K562 (cell line): Measurements from ENCODE around the gene AKAP17A.

DNA sequence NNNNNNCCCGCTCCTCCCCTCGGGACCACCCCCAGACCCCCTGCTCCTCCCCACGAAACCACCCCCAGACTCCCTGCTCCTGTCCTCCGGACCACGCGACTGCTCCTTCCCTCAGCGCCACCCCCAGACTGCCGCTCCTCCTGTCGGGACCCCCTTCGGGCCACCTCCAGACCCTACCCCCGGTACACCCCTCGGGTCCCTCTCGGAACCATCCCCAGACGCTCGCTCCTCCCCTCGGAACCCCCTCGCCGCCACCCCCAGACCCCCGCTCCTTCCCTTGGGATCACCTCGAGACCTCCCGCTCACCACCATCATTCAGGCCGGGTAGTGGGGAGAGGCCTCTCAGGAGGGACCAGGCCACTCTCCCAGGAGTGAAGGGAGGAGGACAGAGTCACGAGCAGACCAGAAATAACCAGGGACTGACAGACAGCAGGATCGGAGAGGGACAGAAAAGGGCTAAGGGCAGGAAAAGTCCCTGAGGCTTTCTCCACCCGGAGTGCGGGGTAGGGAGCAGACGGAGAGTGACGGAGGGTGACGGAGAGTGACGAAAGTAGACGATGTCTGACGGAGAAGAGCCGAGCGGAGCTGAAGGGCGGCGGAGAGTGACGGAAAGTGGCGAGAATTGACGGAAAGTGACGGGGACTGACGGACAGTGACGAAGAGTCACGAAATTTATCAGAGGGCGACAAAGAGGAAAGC, 54.7 kb upstream of the PLCXD1 start:
- RAMPAGE, long total RNA = no peak
- RRBS = no CpG with 5 or more reads among the region's 44 CpGs
PRO-cap:
- standard = unidirectional peak, minus-strand start at position 450 of the sequence
- CoPRO, capped RNA only, 2 experiments = peak in 1 of 2 experiments; most common minus-strand start position 454 of the sequence (in 1)
- CoPRO, capped and uncapped RNA, 2 experiments = peak in 1 of 2 experiments; most common minus-strand start position 453 of the sequence (in 1)
- CoPRO, uncapped RNA only, 2 experiments = no peak in any of the 2 experiments
CAGE:
- cytosol, long polyA plus RNA = no peak
- long polyA plus RNA = no peak
- nucleolus, long total RNA = no peak
- nucleus, long polyA plus RNA = no peak

GRCh38 chrX:262515-263040, 18.6 kb upstream of the PLCXD1 start:
- RAMPAGE, long total RNA = no peak
- RRBS = no CpG with 5 or more reads among the region's 7 CpGs
PRO-cap:
- standard = no peak
- CoPRO, capped RNA only, 2 experiments = no peak in any of the 2 experiments
- CoPRO, capped and uncapped RNA, 2 experiments = no peak in any of the 2 experiments
- CoPRO, uncapped RNA only, 2 experiments = no peak in any of the 2 experiments
CAGE:
- cytosol, long polyA plus RNA = no peak
- long polyA plus RNA = no peak
- nucleolus, long total RNA = no peak
- nucleus, long polyA plus RNA = no peak

GRCh38 chrX:267672-268327, 13.4 kb upstream of the PLCXD1 start:
- RAMPAGE, long total RNA = no peak
- RRBS = 70% methylated on average over 24 of the region's 39 CpGs
PRO-cap:
- standard = no peak
- CoPRO, capped RNA only, 2 experiments = no peak in any of the 2 experiments
- CoPRO, capped and uncapped RNA, 2 experiments = no peak in any of the 2 experiments
- CoPRO, uncapped RNA only, 2 experiments = no peak in any of the 2 experiments
CAGE:
- cytosol, long polyA plus RNA = no peak
- long polyA plus RNA = no peak
- nucleolus, long total RNA = no peak
- nucleus, long polyA plus RNA = no peak

DNA sequence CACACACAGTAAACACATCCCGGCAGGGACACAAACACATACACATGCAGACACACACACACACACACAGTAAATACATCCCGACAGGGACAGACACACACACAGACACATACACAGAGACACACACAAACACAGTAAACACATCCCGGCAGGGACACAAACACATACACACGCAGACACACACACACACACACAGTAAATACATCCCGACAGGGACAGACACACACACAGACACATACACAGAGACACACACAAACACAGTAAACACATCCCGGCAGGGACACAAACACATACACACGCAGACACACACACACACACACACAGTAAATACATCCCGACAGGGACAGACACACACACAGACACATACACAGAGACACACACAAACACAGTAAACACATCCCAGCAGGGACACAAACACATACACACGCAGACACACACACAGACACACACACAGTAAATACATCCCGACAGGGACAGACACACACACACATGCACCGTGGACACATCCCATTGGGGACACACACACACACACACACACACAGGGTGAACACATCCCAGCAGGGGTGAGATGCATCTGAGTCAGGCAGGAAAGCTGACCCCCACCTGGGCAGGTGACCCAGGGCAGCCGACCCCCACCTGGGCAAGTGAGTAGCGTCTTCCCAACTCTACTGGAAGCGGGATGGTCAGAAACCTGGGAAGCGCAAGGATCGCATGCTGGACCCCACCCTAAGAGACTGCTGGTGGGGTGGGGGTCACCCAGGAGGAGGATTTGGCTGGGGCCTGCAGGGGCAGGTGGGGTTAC, 2.6 kb downstream of the GTPBP6 start:
- RAMPAGE, long total RNA = no peak
- RRBS = no CpG with 5 or more reads among the region's 16 CpGs
PRO-cap:
- standard = no peak
- CoPRO, capped RNA only, 2 experiments = no peak in any of the 2 experiments
- CoPRO, capped and uncapped RNA, 2 experiments = no peak in any of the 2 experiments
- CoPRO, uncapped RNA only, 2 experiments = no peak in any of the 2 experiments
CAGE:
- cytosol, long polyA plus RNA = no peak
- long polyA plus RNA = no peak
- nucleolus, long total RNA = no peak
- nucleus, long polyA plus RNA = no peak

DNA sequence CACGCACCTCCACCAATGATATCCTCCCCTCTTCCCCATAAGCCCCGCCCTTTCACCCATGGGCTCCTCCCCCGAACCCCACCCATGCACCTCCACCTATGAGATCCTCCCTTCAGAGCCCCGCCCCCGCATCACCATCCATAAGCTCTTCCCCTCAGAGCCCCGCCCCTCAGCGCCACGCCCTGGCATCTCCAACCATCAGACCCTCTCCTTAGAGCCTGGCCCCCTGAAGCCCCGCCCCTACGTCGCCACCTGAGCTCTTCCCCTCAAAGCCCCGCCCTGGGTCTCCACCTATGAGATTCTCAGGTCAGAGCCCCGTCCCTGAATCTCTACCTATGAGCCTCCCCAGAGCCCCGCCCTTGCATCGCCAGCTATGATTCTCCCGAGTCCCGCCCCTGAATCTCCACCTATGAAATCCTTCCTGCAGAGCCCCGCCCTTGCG, 748 bp downstream of the GTPBP6 start:
- RAMPAGE, long total RNA = no peak
- RRBS = no CpG with 5 or more reads among the region's 19 CpGs
PRO-cap:
- standard = bidirectional peak, plus-strand start outside the sequence, minus-strand start at position 319 of the sequence
- CoPRO, capped RNA only, 2 experiments = peak in 2 of 2 experiments; most common minus-strand start position 334 of the sequence (in 1)
- CoPRO, capped and uncapped RNA, 2 experiments = no peak in any of the 2 experiments
- CoPRO, uncapped RNA only, 2 experiments = peak in 1 of 2 experiments; most common minus-strand start position 363 of the sequence (in 1)
CAGE:
- cytosol, long polyA plus RNA = no peak
- long polyA plus RNA = no peak
- nucleolus, long total RNA = no peak
- nucleus, long polyA plus RNA = no peak

GRCh38 chrX:623515-624375, 6.8 kb upstream of the SHOX start:
- RAMPAGE, long total RNA = no peak
- RRBS = 16% methylated on average over 3 of the region's 58 CpGs
PRO-cap:
- standard = no peak
- CoPRO, capped RNA only, 2 experiments = no peak in any of the 2 experiments
- CoPRO, capped and uncapped RNA, 2 experiments = no peak in any of the 2 experiments
- CoPRO, uncapped RNA only, 2 experiments = no peak in any of the 2 experiments
CAGE:
- cytosol, long polyA plus RNA = no peak
- long polyA plus RNA = no peak
- nucleolus, long total RNA = no peak
- nucleus, long polyA plus RNA = no peak

- RAMPAGE, long total RNA = no peak
- RRBS = no CpG with 5 or more reads among the region's 50 CpGs
PRO-cap:
- standard = no peak
- CoPRO, capped RNA only, 2 experiments = no peak in any of the 2 experiments
- CoPRO, capped and uncapped RNA, 2 experiments = peak in 1 of 2 experiments; most common minus-strand start chrX:1386279 (in 1)
- CoPRO, uncapped RNA only, 2 experiments = peak in 2 of 2 experiments; most common minus-strand start chrX:1386171 (in 2)
CAGE:
- cytosol, long polyA plus RNA = no peak
- long polyA plus RNA = no peak
- nucleolus, long total RNA = no peak
- nucleus, long polyA plus RNA = no peak
Measured at GRCh38 chrX:1385927-1386970, 5.7 kb downstream of the SLC25A6 start.

- RAMPAGE, long total RNA = no peak
- RRBS = 2% methylated on average over 31 of the region's 72 CpGs
PRO-cap:
- standard = bidirectional peak, plus-strand start at chrX:1591607, minus-strand start at chrX:1591455
- CoPRO, capped RNA only, 2 experiments = peak in 2 of 2 experiments; most common plus-strand start chrX:1591607 (in 1); most common minus-strand start chrX:1591420 (in 1)
- CoPRO, capped and uncapped RNA, 2 experiments = peak in 1 of 2 experiments; most common plus-strand start chrX:1591607 (in 1); most common minus-strand start chrX:1591430 (in 1)
- CoPRO, uncapped RNA only, 2 experiments = no peak in any of the 2 experiments
CAGE:
- cytosol, long polyA plus RNA = no peak
- long polyA plus RNA = no peak
- nucleolus, long total RNA = no peak
- nucleus, long polyA plus RNA = start-site peak on the plus strand at chrX:1591620-1591660, 246 and 155 reads in 2 replicates
Measured at GRCh38 chrX:1591253-1591958, at the start of gene AKAP17A. TSS of gene AKAP17A (plus strand) at chrX:1591604.

GRCh38 chrX:1592279-1593196, 1.1 kb downstream of the AKAP17A start:
- RAMPAGE, long total RNA = no peak
- RRBS = no CpG with 5 or more reads among the region's 38 CpGs
PRO-cap:
- standard = unidirectional peak, minus-strand start at chrX:1592743
- CoPRO, capped RNA only, 2 experiments = no peak in any of the 2 experiments
- CoPRO, capped and uncapped RNA, 2 experiments = no peak in any of the 2 experiments
- CoPRO, uncapped RNA only, 2 experiments = no peak in any of the 2 experiments
CAGE:
- cytosol, long polyA plus RNA = no peak
- long polyA plus RNA = no peak
- nucleolus, long total RNA = no peak
- nucleus, long polyA plus RNA = no peak

GRCh38 chrX:1600332-1600977, 9.1 kb downstream of the AKAP17A start:
- RAMPAGE, long total RNA = no peak
- RRBS = 96% methylated on average over 12 of the region's 50 CpGs
PRO-cap:
- standard = no peak
- CoPRO, capped RNA only, 2 experiments = no peak in any of the 2 experiments
- CoPRO, capped and uncapped RNA, 2 experiments = no peak in any of the 2 experiments
- CoPRO, uncapped RNA only, 2 experiments = no peak in any of the 2 experiments
CAGE:
- cytosol, long polyA plus RNA = no peak
- long polyA plus RNA = no peak
- nucleolus, long total RNA = no peak
- nucleus, long polyA plus RNA = no peak

DNA sequence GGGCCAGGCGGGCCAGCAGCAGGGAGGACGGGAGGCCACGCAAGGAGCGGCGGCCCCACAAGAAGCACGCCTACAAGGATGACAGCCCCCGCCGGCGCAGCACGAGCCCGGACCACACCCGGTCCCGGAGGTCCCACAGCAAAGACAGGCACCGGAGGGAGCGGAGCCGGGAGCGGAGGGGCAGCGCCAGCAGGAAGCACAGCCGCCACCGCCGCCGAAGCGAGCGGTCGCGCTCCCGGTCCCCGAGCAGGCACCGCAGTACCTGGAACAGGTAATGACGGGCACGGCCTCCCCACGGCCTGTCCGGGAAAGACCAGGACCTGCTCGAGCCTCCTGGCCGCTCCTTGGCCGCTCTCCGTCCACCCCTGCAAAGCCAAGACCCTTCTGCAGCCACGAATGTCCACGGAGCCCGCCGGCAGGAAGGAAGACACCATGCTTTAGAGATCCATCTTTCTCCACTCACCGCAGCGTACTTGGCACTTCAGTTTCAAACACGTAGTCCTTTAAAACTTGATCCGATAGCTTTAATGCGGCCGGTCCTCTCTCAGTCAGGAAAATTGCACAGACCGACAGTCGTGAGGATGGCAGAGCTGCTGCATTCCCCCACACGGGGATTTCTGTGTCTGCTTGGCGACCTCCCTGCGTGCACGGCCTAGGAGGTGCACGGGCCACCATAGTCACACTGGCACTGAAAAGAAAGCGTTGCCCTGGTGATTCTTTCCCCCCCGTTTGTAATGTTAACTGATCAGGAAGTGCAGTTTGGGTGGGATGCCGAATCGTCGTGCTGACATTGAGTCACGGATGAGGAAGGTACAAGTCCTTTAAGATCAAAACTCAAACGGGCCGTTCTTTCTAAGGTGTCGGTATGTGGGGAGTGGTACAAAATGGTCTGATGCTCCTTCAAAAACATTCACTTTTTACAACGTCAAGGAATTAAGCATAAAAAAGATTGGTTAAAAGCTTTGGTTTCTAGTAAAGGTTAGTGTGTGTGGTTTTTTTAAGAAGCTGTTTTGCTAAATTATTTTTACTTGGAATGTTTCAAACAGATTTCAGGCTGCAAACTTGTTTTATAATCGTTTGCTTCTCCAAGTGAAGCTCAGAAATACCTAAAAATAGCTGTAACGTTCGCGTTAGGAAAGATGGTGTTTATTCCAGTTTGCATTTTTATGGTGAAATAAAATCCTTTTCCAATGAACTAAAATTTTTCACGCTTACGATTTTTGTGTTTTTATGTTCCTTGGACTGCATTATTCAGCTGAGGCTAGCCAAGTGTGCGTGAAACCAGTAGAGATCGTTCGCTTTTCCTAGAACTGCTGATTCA, 10.4 kb downstream of the AKAP17A start:
- RAMPAGE, long total RNA = no peak
- RRBS = 94% methylated on average over 20 of the region's 73 CpGs
PRO-cap:
- standard = no peak
- CoPRO, capped RNA only, 2 experiments = no peak in any of the 2 experiments
- CoPRO, capped and uncapped RNA, 2 experiments = no peak in any of the 2 experiments
- CoPRO, uncapped RNA only, 2 experiments = peak in 1 of 2 experiments; most common plus-strand start position 1,021 of the sequence (in 1)
CAGE:
- cytosol, long polyA plus RNA = no peak
- long polyA plus RNA = no peak
- nucleolus, long total RNA = no peak
- nucleus, long polyA plus RNA = no peak

GRCh38 chrX:2371402-2372058, 129.2 kb downstream of the DHRSX start:
- RAMPAGE, long total RNA = no peak
- RRBS = no CpG with 5 or more reads among the region's 13 CpGs
PRO-cap:
- standard = no peak
- CoPRO, capped RNA only, 2 experiments = no peak in any of the 2 experiments
- CoPRO, capped and uncapped RNA, 2 experiments = no peak in any of the 2 experiments
- CoPRO, uncapped RNA only, 2 experiments = no peak in any of the 2 experiments
CAGE:
- cytosol, long polyA plus RNA = no peak
- long polyA plus RNA = no peak
- nucleolus, long total RNA = no peak
- nucleus, long polyA plus RNA = no peak

- RAMPAGE, long total RNA = no peak
- RRBS = 97% methylated on average over 7 of the region's 30 CpGs
PRO-cap:
- standard = no peak
- CoPRO, capped RNA only, 2 experiments = no peak in any of the 2 experiments
- CoPRO, capped and uncapped RNA, 2 experiments = no peak in any of the 2 experiments
- CoPRO, uncapped RNA only, 2 experiments = peak in 1 of 2 experiments; most common minus-strand start chrX:2486911 (in 1)
CAGE:
- cytosol, long polyA plus RNA = no peak
- long polyA plus RNA = no peak
- nucleolus, long total RNA = no peak
- nucleus, long polyA plus RNA = no peak
Measured at GRCh38 chrX:2486539-2487203, 14.1 kb downstream of the DHRSX start.

GRCh38 chrX:2584322-2585010, 83.7 kb upstream of the DHRSX start:
- RAMPAGE, long total RNA = no peak
- RRBS = 30% methylated on average over 23 of the region's 61 CpGs
PRO-cap:
- standard = no peak
- CoPRO, capped RNA only, 2 experiments = no peak in any of the 2 experiments
- CoPRO, capped and uncapped RNA, 2 experiments = no peak in any of the 2 experiments
- CoPRO, uncapped RNA only, 2 experiments = no peak in any of the 2 experiments
CAGE:
- cytosol, long polyA plus RNA = no peak
- long polyA plus RNA = no peak
- nucleolus, long total RNA = no peak
- nucleus, long polyA plus RNA = no peak

DNA sequence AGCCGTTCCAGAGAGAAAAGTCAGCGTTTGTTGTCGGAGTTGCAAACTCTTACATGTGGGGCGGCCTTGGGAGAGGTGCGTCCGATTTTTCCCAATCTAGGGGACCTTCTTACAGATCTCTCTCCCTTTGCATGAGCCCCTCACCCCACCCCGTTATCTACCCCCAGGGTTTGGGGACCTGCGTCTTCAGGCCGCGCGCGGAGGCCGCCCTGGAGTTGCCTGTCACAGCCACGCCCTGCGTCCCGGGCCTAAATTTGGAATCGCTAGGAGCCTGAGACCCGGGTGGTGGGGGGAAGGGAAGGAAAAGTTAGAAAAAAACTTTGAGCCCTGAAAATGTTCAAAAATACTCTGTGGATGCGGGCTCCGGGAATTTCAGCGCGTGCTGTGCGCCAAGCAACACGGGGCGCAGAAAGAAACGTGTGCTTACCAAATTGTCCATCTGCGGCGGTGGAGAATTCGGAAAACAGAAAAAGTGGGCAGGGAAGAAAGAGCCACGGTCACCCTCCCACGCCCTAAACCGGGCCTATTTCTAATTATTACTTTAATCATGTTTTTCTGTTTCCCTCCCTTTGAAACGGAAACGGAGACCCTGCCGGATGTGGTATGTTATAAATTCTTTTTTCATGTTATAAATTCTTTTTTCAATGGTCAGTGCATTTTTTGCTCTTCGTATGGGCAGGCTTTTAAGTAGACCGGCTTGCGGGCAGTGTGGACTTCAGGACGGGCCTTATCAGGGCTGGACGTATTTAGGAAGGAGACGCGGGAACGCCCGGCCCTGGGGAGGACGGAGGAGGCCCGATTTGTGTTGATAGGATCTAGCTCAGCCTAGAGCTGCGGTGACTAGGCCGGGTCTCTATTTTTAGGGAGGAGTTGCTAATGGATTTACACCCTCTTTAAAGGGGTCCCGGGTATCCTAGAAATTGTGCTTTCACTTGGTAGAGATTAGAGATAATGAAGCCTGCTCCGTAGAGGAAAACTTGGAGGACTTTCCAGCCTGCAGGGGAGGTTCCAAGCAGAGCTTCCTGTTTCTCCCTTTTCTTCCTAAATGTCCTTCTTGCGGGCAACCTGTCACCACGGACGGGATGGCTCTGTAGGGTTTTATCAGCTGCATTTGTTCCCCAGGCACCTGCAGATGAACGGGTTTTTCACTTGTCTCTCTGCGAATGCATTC, 911 bp downstream of the CD99 start:
- RAMPAGE, long total RNA = no peak
- RRBS = 3% methylated on average over 15 of the region's 55 CpGs
PRO-cap:
- standard = unidirectional peak, minus-strand start at position 738 of the sequence
- CoPRO, capped RNA only, 2 experiments = no peak in any of the 2 experiments
- CoPRO, capped and uncapped RNA, 2 experiments = no peak in any of the 2 experiments
- CoPRO, uncapped RNA only, 2 experiments = no peak in any of the 2 experiments
CAGE:
- cytosol, long polyA plus RNA = no peak
- long polyA plus RNA = no peak
- nucleolus, long total RNA = no peak
- nucleus, long polyA plus RNA = no peak

- RAMPAGE, long total RNA = no peak
- RRBS = no CpG with 5 or more reads among the region's 11 CpGs
PRO-cap:
- standard = no peak
- CoPRO, capped RNA only, 2 experiments = peak in 1 of 2 experiments; most common plus-strand start chrX:2889851 (in 1); most common minus-strand start chrX:2889810 (in 1)
- CoPRO, capped and uncapped RNA, 2 experiments = no peak in any of the 2 experiments
- CoPRO, uncapped RNA only, 2 experiments = no peak in any of the 2 experiments
CAGE:
- cytosol, long polyA plus RNA = no peak
- long polyA plus RNA = no peak
- nucleolus, long total RNA = no peak
- nucleus, long polyA plus RNA = no peak
Measured at GRCh38 chrX:2889560-2890117, 39.5 kb downstream of the ARSD start.